Measurements from ENCODE around the gene CLPSL1.

DNA sequence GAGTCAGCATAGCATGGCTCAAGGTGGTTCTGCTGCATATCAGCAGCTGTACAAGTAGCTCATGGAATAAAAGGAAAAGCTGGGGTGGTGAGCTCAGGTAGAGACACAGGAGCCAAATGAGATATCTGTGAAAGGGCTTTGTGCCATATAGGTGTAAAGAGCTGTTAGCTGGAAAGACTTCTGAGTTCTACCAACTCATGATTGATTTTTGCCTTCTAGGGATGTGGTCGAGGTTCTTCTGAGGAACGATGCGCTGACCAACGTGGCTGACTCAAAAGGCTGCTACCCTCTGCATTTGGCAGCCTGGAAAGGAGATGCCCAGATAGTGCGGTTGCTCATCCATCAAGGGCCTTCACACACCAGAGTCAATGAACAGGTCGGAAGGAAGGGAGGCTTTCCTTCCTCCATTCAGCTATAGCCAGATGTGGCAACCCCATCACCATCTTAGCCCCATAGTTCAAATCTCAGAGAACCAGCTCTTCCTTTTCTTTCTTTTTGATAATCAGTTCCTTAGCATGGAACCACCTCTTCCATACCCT is 80.8 kb downstream of the ANKS1A start:
- PRO-cap: no peak

- PRO-cap: no peak
These were observed 93.6 kb downstream of the ANKS1A start for GRCh38 chr6:34982220-34983458.

DNA sequence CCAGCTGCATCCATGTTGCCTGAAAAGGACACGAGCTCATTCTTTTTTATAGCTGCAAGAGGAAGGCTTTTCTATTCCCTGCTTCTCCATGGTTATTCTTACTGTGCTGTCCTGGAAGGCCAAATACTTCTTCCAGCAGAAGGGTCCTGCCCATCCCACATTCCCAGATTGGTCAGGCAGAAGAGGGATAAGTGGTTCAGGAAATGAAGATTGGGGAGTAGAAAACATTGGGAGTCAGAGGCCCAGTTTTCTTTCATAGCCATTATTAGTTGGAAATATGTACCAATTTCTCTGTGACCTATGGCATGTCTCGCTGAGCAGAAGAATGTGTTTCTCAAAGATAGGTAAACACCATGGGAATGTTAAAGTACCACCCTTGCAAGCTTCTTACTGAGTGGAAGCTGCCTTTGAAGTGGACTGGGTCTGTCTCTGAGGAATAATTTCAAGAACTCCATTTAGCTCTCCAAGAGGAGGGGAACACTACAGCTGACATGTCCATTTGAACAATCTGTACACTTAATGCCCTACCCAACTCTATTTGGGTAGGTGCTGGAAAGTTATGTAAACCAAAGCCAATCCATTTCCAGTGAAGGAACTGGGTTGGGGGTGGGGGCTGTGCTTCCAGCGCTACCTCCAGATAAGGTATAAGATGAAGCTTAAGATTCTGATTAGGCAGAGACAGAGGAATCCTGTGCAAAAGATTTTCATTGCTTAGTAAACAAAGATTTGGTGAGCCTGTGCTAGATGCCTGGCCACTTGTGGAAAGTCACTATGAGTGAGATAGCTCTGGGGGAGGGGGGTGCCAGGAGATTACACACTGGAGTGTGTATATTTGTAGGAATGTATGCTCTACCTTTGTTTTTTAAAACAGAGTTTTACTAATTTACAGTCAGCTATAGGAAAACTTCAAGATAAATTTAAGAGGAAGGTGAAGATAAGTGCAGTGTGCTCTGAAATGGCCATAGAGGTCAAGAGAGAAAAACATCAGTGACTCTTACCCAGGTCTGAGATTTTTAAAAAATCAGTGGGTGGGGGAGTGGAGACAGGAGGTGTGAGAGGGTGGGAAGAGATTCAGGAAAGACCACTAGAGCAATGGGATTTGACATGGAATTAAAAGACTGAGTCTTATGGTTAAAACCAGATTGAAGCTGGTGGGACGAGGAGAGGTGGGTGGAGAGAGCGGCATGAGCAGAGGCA is 121.9 kb downstream of the TCP11 start:
- PRO-cap: no peak

DNA sequence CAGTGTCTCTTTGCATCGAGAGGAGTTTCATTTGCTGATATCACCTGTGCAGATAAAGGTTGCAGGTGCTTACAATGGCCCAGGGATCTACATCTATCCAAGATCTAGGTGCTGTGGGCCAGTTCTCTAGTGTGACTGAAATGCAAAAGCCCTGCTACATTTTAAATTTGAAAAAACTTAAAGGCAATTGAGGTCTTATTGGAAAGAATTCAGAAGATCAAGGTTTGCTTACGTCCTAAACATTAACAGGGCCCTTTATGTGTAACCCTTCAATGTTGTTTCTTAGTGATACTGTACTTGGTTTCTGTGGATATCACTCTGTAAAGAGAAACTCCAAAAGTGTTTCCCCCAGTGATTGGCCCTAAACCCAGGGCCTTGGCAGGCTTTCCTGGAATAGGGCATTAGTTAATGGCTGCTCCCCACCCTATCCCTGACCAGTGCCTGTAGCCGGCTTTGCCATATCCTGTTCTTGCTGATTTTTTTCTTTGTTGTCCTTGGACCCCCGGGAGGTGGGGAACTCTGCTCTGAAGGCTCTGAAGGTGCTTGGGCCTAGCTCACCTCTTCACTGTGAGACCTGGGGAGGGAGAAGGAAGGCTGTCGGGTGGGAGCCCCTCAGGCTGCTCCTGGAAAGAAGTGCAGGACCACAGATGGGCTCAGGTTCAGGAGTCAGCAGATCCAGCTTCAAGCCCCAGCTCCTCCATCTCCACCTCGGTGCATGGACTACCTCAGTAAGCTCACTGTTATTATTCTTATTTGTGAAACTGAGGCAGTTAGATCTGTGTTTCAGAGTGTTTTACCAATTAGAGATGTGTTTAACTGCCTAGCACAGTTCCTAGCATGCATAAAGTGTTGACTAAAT is 120.2 kb downstream of the TCP11 start:
- PRO-cap: no peak

GRCh38 chr6:35037514-35037812 is 103.7 kb downstream of the TCP11 start:
- PRO-cap: no peak

DNA sequence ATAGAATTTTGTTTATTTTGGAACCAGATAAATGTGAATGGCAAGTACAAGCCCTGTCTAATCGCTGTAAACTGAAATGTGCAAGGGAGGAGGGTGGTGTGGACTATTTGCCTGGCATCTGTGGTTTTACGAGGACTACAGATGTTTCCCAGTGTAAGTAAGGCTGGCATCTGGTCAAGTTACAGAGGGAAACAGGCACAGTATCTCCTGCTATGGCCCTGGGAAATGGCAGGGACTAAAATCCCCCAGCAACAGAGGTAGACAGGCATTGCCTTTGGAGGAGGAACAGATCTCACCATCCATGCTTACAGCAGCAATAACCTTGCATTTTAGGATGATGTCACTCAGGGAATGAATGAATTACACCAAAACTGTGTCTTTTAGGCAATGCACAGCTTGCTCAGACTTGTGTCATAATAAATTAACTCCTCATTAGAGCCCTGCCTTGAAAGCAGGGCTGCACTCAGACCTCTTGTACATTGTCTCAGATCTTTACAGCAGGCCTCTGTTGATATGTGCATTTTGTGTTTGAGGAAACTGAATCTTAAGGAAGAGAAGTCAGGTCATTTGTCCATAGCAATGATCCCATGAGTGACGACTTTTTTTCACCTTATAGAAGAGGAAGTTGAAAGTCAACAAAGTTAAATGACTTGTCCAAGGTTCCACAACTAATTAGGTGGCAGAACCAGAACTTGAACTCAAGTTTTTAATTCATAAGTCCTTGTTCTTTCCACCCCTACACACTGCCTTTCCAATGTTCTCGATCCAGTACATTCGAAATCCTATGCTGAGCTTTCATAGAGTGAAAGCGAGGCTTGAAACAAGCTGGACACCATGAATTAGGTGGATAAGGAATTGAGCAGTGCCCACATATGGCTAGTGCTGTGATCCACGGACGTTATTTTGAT is 96.1 kb downstream of the TCP11 start:
- PRO-cap: unidirectional peak, plus-strand start at position 264 of the sequence

DNA sequence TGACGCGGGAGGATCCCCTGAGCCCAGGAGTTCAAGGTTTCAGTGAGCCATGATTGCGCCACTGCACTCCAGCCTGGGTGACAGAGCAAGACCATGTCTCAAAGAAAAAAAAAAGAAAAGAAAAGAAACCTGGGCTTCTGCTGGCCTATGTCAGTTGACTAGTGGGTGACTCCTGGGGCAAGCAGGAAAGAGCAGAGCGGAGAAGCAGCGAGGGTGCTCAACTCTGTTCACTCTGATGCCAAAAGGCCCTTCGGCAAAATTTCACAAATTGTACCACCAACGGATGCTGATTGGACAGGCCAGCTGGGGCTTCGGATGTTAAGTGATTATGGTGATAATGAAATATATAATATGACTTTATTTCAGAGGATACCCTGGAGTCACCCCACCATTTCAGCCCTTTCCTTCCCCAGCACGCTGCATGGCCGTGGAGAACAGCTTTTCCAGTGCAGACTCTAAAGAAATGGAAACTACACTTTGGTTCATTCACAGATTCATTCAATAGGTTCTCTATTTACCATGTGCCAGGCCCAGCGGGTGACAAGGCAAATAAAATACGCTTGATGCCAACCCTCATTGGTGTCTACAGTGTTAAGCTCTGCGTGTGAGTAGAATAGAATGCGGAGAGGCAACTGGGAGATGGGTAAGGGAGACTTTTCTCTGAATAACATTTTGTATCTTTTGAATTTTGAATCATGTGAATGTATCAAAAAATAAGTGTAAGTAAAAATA is 89.9 kb downstream of the TCP11 start:
- PRO-cap: no peak

- PRO-cap: no peak
These were observed 7.0 kb upstream of the TCP11 start for GRCh38 chr6:35147999-35148733.

DNA sequence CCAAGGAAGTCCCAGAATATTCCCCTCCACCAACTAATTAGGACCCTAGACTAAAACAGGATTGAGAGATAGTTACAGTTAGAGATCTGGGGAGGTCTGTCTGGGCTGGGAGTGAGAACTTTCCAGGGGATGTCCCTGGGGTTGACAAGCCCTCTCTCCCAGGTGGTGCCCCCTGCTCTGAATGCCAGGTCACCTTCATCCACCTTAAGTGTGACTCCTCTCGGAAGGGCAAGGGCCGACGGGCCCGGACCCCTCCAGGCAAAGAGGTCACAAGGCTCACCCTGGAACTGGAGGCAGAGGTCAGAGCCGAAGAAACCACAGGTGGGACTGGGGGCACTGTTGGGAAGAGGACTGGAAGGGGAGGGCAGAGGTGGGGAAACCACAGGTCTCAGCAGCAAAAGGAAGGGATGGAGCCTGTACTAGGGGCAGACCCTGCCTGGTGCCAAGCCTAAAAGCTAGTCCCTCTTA is 17.0 kb upstream of the ZNF76 start:
- PRO-cap: no peak

- PRO-cap: no peak
These were observed 17.1 kb downstream of the PPARD start for GRCh38 chr6:35359327-35359911.

GRCh38 chr6:35402534-35402986 is 49.6 kb upstream of the FANCE start:
- PRO-cap: no peak

DNA sequence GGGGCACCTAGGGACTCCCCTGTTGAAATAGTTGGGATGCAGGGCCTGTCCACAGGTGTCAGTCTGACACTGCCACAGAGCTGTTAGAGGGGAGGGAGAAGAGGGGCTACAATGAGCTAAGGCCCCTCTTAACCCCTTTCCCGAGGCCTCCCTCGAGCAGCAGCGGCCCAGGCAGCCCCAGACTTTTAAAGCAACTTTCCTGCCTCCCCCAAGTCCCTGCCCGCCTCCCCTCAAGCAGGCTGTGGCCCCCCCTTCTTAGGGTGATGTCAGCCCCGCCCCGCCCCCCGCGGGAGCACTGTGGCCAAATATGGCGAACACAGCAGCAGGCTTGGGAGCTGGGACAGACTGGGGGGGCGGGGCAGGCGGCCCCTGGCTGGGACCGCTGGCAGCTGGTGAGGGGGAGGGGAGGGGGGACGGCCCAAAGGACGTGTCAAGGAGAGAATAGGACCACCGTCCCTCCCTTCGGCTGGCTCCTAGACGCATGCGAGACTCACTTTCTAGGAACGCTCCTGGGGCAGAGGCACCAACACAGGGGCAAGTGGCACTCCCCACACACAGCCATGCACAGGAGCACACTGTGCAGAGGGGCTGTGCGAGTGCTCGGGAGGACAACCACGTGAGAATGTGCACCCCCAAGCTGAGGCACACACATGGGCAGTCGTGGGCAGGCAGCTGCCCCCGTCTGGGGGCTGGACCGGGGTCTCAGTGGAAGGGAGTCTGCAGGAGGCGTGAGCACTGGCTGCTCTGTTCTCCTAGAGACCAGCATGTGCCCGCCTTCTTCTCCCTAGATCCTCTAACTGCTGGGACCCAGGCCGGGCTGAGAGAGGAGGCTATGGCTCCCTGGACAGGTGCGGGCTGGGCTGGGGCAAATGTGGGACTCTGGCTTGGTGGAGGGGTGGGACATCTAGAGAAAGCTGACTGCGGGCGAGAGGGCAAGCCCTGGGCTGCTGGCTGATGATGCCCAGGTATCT is 6.7 kb downstream of the TEAD3 start:
- PRO-cap: no peak

DNA sequence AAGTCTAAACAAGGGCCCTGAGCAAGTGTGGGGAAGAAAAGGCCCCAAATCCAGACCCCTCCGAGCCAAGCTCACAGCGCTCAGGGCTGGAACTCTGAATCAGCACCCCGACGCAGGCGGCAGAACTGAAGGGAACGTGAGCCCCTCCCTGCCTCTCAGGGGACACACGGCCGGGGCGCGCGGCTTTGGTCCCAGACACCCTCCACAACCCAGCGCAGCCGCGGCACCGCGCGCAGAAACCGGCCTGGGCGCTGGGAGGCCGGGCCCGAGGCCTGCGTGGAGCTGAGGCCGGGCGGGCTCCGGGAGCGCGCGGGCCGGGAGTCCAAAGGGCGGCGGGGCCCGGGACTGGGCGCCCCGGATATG is 726 bp downstream of the TEAD3 start:
- PRO-cap: no peak

- PRO-cap: no peak
These were observed 6.7 kb downstream of the TULP1 start for GRCh38 chr6:35505993-35506393.

GRCh38 chr6:35591039-35591549 is 78.4 kb upstream of the TULP1 start:
- PRO-cap: no peak

DNA sequence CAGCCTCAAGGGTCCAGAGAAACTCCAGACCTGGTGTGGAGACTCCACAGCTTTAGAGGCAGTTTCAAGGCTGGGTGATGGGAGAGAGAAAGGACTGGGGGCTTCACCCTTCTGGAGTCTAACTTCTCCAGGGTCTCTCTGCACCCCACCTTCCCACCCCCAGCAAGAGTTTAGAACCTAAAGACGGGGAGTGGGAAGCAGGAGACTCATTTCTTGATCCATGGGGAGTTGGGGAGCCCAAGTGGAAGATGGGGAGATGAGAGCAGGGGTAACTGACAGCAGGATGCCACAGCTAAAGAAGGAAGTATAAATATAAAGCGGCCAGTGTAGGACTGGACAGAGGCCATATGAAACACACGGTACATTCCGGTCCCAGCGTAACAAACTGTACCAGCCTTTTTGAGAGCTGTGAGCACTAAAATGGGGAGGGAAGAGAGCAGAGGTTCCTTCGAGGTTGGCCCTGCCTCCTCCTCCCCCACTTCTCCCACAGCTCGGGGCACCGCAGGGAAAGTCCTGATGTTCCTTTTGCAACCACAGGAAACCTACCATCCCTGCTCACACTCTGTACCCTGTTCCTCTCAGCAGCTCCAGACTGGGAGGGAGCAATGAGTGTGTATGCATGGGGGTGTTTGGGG is 11.3 kb upstream of the ARMC12 start:
- PRO-cap: bidirectional peak, plus-strand start at position 418 of the sequence, minus-strand start at position 288 of the sequence

GRCh38 chr6:35726808-35727942 is 9.7 kb upstream of the ARMC12 start:
- PRO-cap: bidirectional peak, plus-strand start at chr6:35727082, minus-strand start at chr6:35726912; bidirectional peak, plus-strand start at chr6:35727765, minus-strand start at chr6:35727560

- PRO-cap: no peak
These were observed at the start of gene CLPSL1 for GRCh38 chr6:35780721-35781071. Gene CLPSL1, plus strand, starts transcription at chr6:35781019.

DNA sequence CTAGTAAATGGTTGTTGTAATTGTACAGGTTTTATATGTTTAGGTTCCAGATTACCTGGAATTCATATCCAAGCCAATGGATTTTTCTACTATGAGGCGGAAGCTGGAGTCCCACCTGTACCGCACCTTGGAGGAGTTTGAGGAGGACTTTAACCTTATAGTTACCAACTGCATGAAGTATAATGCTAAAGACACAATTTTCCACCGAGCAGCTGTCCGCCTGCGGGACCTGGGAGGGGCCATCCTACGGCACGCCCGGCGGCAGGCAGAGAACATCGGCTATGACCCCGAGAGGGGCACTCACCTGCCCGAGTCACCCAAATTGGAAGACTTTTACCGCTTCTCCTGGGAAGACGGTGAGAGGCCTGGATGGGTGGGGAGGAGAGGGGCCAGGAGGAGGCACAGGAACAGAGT is 13.6 kb downstream of the BRPF3 start:
- PRO-cap: no peak

DNA sequence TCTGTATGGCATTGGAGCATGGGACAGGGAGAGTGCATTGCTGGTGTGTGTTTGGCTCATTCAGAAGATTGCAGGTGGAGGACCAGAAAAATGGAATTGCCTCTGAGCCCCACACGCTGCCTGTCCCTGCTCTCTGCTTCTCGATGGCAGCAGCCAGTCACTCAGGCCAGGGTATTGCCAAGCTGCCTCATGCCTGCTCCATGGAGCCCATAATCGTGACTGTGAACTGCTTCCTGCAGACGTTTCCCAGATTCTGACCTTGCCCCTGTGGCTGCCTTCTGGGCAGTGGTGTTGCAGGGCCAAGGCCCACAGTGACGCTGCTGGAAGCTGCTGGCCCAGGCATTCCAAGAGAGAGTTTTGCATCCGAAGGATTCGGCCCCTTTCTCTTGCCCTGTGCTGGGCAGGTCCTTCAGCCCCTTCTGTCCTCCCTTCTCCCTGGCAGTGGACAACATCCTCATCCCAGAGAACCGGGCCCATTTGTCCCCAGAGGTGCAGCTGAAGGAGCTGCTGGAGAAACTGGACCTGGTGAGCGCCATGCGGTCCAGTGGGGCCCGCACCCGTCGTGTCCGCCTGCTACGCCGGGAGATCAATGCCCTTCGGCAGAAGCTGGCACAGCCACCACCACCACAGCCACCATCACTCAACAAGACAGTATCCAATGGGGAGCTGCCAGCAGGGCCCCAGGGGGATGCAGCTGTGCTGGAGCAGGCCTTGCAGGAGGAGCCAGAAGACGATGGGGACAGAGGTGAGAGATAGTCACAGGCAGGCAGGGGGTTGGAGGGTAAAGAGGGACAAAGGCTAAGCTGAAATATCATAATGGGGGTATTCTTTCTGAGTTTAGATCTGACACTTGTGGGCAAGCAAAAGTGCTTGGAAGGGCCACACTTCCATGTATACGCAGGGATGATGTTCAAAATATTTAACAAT is 14.5 kb downstream of the BRPF3 start:
- PRO-cap: no peak

All from bronchial lymph node (tissue), 1 donor.